Esophagus muscularis mucosa (tissue), 4 donors: ENCODE data around the gene MOSPD2.

DNA sequence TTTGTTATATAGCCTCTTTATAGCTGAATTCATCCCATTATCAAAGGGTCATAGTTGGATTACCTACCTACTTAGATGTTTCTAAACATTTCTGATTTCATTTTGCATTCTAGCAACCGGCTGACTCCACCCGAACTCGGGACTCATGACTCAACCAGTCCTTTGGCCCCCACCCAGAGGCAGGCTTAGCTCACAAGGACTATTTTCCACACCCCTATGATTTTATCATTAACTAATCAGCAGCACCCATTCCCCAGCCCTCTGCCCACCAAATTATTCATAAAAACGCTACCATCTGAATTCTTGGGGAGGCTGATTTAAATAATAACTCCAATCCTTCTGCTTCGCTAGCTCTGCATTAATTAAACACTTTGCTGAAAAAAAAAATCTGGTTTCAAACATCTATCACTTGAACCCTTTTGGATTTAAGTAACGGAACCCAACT is 79.9 kb upstream of the EGFL6 start:
- PRO-cap, result no peak
- RAMPAGE, long total RNA, 4 experiments, result no peak in any of the 4 experiments

DNA sequence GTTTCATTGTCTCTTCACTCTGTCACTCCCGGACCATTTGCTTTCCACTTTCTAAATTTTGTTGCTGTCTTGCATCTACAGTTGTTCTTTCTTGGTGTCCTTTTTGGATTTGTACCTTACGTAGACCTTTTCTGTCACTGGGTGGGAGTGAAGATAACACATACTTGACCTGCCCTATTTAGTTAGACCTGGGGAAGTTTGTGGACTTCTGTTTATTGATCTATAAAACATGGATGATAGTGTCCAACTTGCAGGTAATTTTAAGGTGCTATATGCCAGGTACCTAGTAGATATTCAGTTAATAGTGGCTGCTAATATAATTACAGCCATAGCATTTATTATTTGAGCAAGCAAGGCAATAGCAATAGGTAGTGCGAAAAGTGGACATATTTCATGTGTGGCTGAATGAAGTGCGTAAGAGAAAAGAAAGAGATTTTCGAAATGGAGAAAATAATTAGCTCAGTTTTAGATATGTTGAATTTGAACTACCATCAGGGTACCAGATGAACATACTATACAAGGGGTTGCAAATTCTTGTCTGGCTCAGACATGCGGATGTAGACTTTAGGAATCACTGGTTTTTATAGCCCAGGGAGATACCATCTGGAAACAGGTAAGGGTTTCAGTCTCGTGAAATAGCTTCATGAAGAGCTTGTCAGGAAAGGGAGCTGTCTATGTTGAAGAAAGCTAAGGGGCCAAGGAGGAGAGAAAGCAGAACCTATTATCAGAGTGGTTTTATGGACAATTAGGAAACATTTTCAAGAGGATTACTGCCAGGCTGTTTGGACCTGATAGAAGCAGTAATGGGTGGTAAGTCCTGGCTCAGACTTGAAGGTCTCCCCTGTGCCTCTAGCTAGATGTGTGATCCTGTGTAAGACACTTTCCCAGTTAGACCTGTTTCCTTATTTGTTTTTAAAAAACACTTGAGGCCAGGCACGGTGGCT is 6.5 kb downstream of the RAB9A start:
- PRO-cap, result no peak
- RAMPAGE, long total RNA, 4 experiments, result no peak in any of the 4 experiments

- PRO-cap, result no peak
- RAMPAGE, long total RNA, 4 experiments, result no peak in any of the 4 experiments
These were observed 16.6 kb downstream of the TRAPPC2 start for GRCh38 chrX:13717683-13718345.

DNA sequence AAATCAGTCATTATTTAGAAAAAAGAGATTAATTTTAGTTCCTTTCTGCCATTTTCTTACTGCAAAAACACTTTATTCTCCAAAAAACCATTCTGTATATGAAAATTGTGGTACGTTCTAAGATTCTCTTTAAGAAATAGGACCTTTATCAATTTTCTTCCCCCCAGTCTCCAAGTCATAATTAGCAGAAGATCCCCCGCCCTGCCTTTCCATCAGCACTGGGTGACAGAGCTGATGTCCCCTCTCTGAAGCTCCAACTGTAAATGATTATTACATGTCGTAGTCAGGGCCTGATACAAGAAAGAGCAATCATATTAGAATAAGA is 862 bp downstream of the GPM6B start:
- PRO-cap, result no peak
- RAMPAGE, long total RNA, 4 experiments, result no peak in any of the 4 experiments

DNA sequence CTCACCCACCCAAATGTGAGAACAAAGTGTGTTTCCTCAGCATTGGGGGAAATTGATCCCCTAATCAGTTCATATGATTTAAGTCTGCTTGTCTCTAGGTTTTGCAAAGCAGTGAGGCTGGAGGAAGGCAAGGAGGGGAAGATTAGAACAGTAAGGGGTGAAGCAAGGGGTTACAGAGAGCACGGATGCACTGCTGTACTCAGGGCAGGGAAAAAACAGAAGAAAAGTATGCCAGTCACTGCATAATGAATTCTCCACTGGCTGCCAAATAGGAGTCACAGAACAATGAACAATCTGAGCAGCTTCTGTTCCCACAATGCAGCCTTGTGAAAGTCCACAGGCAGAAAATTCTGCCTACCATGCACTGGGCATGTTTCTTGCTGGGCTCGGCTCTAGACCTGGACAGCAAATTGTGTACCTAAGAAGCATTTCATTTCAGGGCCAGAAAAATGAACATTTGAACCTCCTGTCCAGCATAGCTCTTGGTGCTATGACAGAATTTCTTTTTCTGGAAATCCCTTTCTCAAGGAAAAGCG is 74.8 kb upstream of the GPM6B start:
- PRO-cap, result bidirectional peak, plus-strand start at position 343 of the sequence, minus-strand start at position 201 of the sequence
- RAMPAGE, long total RNA, 4 experiments, result no peak in any of the 4 experiments

GRCh38 chrX:14872804-14873904 is at the start of gene MOSPD2:
MOSPD2 (plus strand) TSS chrX:14873421.
- PRO-cap, result bidirectional peak, plus-strand start at chrX:14873302, minus-strand start at chrX:14873057; unidirectional peak, plus-strand start at chrX:14873443
- RAMPAGE, long total RNA, 4 experiments, result start-site peak on the plus strand in 4 of 4 experiments, at chrX:14873416-14873470 at its widest, 44 to 71 reads per replicate; start-site peak on the minus strand in 4 of 4 experiments, at chrX:14873042-14873081 at its widest, 13 to 21 reads per replicate

DNA sequence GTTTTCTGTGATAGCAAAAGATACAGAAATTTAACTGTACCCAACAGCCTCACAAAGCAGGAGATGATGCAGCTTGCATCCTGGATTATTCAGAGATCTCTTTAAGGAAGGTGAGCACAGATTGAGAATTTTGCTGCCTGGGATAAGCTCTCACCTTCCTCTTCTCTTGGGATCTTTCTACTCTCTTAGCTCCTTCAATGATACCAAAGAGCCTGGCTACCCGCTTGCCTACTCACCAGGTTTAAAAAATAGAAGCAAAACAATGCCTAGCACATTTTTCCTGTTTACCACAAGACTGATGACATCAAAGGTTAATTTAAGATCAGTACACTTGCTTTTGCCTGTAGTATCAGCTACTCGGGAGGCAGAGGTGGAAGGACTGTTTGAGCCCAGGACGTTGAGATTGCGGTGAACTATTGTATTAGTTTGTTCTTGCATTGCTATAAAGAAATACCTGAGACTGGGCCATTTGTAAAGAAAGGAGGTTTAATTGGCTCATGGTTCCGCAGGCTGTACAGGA is 36.8 kb upstream of the AP1S2 start:
- PRO-cap, result no peak
- RAMPAGE, long total RNA, 4 experiments, result no peak in any of the 4 experiments

DNA sequence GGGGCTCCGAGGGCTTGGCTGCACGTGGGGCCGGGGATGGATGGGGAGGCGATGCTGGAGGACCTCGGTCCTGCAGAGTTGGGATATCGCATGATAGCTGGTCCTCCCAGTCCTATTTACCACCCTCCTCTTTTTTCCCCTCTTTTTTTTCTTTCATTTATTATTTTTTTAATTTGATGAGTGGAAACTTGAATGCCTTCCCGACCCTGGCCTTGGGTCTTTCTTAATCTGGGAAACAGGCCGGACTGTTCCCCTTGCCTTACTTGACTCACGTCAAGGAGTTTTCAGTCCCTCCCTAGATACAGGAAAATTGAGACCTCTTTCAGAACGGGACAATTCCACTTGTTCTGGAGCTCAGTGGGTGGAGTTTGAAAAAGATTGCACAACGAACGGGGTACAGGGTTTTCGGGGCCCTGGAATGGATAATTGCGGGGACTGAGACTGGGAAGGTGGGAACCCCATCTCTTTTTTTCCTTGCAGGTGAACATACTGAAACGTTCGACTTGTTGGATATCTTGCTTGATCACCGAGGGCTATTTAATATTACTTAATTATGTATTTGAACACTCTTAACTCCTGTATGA is 1.1 kb downstream of the TXLNG start:
- PRO-cap, result unidirectional peak, minus-strand start at position 272 of the sequence
- RAMPAGE, long total RNA, 4 experiments, result no peak in any of the 4 experiments

DNA sequence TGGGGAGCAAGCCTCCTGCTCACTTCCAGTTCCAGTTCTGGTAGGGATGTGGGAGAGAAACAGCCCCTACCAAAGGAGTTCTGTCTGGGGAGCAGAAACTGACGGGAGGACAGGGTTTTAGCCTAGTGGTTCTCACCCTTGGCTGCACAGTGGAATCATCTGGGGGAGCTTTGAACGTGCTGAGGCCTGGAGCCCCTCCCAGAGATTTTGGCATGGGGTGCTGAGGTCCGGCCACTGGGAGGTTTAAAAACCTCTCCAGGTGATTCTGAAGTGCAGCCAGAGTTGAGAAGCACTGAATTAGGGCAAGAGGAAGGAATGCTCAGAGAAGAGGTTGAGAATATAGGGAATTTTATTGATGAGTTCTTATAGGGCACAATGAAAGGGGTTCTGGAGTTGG is 162.6 kb downstream of the REPS2 start:
- PRO-cap, result no peak
- RAMPAGE, long total RNA, 4 experiments, result no peak in any of the 4 experiments

- PRO-cap, result no peak
- RAMPAGE, long total RNA, 4 experiments, result no peak in any of the 4 experiments
These were observed 27.2 kb upstream of the NHS start for GRCh38 chrX:17347653-17348349.

GRCh38 chrX:17375785-17376080 is 733 bp downstream of the NHS start:
- PRO-cap, result no peak
- RAMPAGE, long total RNA, 4 experiments, result no peak in any of the 4 experiments

DNA sequence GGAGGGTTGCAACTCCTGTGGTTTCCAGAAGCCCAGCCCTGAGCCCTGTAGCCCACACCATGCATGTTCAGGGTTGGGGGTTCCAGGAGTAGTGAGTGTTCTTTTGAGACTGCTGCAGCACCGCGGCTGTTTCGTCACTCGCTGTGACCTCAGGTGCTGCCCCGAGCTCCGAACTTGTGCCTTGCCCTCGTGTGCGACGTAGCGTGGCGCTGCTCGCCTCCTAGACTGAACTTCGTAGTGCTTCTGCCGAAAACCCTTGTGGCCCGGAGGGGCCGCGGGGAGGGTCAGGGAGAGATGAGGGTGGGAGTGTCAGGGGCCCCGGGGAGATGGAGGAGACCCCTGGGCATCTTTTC is 1.7 kb downstream of the NHS start:
- PRO-cap, result no peak
- RAMPAGE, long total RNA, 4 experiments, result no peak in any of the 4 experiments

DNA sequence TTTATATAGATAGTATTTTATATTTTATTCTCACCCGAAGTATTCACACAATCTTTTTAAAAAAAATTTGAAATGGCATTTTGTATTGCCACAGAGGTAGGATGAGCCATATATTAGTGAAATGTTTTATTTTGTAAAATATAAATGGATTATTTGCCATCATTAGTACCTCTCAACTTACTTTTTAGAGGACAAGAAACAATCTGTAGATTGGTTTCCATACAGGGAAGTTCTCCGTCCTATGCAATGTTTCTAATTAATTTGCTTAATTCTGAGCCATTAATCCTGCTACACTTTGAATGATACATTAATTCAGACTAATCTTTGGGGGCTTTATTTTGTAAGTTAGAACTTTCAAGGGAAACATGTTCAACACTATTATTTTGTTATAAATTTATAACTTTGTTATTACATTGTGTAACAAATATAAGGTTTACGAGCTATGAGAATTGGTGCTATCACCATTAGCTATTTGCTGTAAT is 17.0 kb downstream of the SCML1 start:
- PRO-cap, result no peak
- RAMPAGE, long total RNA, 4 experiments, result no peak in any of the 4 experiments

DNA sequence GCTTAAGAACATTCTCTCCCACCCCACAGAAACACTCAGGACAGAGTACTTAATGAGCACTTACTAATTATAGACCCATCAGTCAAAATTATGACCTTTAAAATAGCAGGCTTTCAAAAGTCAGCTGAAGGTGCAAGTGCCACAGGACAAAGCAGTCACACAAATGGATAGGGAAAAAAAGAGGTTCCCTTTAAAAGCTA is 69.0 kb downstream of the BEND2 start:
- PRO-cap, result no peak
- RAMPAGE, long total RNA, 4 experiments, result no peak in any of the 4 experiments

- PRO-cap, result no peak
- RAMPAGE, long total RNA, 4 experiments, result start-site peak on the plus strand in 1 of 4 experiments, at chrX:18587981-18587997 at its widest, 7 reads per replicate
These were observed 84.1 kb downstream of the RS1 start for GRCh38 chrX:18587812-18588127.

GRCh38 chrX:18981022-18981742 is 2.7 kb downstream of the PHKA2 start:
- PRO-cap, result no peak
- RAMPAGE, long total RNA, 4 experiments, result no peak in any of the 4 experiments

GRCh38 chrX:19343018-19343514 is 661 bp upstream of the PDHA1 start:
- PRO-cap, result bidirectional peak, plus-strand start at chrX:19343596, minus-strand start at chrX:19343362
- RAMPAGE, long total RNA, 4 experiments, result no peak in any of the 4 experiments

DNA sequence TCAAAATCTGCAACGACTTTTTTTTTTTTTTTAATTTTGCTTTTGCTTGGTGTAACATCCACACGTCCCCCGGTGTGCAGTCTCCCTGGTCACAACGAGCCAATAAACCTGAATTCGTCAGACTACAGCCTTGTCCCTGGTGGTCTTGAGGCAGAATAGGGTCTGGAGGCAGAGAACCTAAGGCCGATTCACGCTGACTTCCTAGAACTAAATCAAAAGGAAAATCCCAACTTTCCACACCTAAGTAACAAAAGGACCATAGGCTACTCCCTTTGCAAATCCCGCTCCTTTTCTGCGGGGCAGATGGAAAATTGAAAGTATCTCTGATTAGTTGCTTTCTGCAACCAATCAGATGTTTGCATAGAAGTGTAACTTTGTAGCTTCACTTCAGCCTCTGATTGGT is 125.2 kb upstream of the MAP3K15 start:
- PRO-cap, result no peak
- RAMPAGE, long total RNA, 4 experiments, result no peak in any of the 4 experiments

GRCh38 chrX:19799548-19800287 is 87.7 kb downstream of the SH3KBP1 start:
- PRO-cap, result unidirectional peak, minus-strand start at chrX:19799773
- RAMPAGE, long total RNA, 4 experiments, result start-site peak on the minus strand in 3 of 4 experiments, at chrX:19799721-19800052 at its widest, 11 to 27 reads per replicate

DNA sequence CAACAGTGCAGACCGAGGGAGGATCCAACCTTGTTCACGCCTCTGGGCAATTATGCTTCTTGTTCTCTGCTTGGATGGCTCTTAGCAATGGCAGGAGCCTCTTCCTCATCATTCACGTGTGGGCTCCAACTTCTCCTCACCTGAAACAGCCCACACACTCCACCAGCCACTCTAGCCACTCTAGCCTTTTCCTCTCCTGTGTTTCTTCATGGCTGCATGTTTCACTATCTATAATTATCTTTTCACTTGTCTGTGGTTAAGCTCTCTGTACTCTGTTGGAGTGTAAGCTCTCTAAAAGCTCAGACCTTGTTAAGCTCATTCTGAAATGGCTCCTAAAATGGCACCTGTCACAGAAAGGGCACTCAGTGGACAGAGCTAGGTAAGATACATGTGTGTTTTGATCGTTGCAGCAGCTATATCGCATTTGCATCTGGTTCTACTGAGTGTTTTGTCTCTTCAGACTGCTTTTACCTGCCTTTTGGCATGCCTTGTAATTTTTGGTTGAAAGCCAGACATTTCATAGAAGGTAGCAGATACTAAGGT is 80.0 kb downstream of the SH3KBP1 start:
- PRO-cap, result no peak
- RAMPAGE, long total RNA, 4 experiments, result no peak in any of the 4 experiments